Myometrial cell (primary cell): ENCODE results near the genes GPR68 and TC2N.

DNA sequence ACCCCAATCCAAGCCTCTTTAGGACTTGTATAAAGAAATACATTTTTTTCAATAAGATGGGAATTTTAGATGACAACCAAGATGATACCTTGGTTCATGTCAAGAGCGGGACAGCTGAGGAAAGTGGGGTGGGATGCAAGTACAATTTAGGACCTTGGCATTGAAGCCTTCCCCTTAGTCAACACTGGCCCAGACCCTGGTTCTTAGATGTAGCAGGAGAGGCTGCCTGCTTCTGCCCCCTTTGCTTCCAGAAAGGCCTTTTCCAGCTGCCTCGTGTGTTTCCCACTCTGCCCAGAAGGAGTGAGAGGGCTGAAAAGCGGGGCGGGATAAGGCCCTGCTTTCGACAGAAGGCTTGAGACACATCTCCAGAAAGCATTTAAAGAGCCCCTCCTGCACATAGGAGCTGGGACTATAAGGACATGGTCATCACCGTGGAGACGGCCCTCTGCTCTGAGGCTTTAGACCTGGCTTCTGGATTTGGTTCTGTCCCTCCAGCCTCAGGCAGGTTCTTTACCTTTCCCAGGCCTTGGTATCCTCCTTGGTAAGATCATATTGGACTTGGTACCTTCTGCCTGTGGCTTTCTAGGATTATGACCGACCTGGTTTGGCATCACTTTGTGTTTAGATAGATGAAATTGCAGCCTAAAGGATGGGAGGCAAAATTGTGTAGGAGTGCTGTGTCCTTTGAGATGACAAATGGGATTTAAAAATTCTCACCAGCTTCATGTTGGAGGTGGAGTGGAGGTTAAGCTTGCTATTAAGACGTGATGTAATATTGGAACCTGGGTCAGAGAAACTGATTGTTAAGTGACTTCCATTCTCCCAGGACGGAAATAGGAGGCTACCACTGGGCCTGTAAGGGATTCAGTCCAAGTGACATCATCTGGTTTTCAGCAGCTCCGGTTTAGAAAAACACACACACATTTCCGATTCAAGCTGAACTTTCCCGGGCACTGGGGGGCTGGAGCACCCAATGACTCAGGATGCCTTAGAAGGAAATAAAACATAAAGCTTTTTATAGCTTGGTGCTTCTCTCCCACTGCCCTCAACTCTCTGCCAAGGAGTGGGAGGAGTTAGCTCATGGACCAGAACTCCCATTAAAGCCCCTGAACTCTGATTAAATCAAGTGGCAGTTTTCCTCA is 12.1 kb downstream of the CALM1 start:
- RAMPAGE, long total RNA, result no peak

DNA sequence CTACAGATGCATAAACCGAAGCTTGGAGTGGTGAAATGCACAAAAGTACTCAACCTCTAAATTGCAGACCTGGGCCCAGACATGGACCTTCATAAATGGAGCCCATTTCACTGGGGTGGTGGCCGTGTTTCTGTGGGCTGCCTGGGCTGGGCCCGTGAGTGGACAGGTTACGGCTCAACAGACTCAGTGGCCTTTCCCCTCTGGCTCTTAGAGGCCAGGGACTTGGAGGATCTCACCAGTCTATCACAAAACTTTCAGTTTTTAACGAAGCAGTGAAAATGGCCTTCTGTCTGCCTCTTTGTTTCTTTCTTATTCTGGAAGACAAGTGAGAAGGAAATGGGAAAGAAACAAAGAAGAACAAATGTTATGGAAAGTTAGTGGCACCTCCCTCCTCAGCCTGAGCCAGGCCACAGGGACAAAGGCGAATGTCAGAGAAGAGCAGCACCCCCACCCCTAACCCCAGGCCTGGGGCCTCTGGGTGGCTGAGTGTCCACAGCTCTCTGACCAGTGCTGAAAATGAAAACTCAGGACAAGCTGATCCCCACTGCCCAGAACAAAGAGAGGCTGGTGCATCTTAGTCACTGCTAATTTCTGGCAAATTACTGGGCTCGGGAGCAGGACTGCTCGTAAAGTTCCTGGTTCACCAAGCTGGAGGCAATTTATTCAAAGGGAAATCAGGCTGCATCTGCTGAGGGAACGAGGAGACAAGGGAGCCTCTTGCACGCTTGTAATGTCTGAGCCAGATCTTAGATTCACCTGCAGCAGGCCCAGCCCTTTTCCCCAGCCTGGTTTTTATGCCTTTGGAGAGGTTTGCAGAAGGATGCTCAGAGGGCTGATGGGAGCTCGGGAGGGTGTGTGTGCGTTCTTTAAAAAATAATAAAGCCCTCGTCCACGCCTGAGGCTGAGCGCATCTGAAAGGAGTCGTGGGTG is 43.1 kb downstream of the CALM1 start:
- RAMPAGE, long total RNA, result no peak

- RAMPAGE, long total RNA, result no peak
These were observed 121.3 kb downstream of the CALM1 start for GRCh38 chr14:90518101-90518651.

GRCh38 chr14:90626584-90627004 is 189.6 kb downstream of the TTC7B start:
- RAMPAGE, long total RNA, result no peak

DNA sequence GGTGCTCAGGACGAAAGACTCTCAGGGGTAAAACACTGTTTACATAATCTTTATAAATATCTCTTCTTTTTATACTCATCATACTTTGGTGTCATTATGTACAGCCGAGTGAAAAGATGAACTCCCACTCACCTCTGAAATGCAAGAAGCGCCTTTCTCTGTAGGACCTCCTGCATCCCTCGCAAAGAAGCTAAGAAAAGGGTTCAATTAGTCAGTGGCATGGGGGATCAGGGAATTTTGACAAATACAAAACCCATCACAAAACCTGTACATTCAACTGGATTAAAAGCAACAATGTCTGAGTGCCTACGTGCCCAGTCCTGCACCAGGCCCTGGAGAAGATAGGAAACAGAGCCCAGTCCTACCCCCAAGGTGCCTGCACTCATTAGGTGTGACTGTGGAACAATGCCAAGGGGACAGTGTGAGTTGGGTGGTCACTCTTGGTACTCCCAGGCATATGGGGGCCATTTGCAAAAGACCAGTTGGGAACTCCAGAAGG is 163.5 kb downstream of the TTC7B start:
- RAMPAGE, long total RNA, result no peak

GRCh38 chr14:90933729-90934582 is 117.7 kb upstream of the TTC7B start:
- RAMPAGE, long total RNA, result no peak

- RAMPAGE, long total RNA, result no peak
These were observed 26.2 kb upstream of the DGLUCY start for GRCh38 chr14:91087599-91088061.

- RAMPAGE, long total RNA, result no peak
These were observed 18.6 kb upstream of the DGLUCY start for GRCh38 chr14:91095329-91095637.

DNA sequence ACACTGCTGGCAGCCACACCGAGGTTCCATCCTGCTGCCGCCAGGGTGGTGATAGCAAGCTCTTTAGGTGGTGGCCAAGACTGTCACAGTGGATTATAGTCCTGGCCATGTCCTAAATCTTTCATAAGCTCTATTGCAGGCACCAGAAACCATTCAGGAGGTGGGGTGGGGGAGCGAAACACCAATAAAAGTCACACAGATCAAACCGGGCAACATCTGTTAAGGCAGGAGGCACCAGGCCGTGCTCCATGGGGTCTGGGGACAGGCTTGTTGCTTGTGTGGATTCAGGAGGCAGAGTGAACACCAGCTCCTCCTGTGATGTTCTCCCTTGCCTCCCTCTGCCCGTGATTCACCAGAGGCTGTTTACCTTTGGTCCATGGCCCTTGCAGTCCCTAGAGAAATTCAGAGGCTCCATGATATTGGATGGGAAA is 57.7 kb downstream of the DGLUCY start:
- RAMPAGE, long total RNA, result no peak

DNA sequence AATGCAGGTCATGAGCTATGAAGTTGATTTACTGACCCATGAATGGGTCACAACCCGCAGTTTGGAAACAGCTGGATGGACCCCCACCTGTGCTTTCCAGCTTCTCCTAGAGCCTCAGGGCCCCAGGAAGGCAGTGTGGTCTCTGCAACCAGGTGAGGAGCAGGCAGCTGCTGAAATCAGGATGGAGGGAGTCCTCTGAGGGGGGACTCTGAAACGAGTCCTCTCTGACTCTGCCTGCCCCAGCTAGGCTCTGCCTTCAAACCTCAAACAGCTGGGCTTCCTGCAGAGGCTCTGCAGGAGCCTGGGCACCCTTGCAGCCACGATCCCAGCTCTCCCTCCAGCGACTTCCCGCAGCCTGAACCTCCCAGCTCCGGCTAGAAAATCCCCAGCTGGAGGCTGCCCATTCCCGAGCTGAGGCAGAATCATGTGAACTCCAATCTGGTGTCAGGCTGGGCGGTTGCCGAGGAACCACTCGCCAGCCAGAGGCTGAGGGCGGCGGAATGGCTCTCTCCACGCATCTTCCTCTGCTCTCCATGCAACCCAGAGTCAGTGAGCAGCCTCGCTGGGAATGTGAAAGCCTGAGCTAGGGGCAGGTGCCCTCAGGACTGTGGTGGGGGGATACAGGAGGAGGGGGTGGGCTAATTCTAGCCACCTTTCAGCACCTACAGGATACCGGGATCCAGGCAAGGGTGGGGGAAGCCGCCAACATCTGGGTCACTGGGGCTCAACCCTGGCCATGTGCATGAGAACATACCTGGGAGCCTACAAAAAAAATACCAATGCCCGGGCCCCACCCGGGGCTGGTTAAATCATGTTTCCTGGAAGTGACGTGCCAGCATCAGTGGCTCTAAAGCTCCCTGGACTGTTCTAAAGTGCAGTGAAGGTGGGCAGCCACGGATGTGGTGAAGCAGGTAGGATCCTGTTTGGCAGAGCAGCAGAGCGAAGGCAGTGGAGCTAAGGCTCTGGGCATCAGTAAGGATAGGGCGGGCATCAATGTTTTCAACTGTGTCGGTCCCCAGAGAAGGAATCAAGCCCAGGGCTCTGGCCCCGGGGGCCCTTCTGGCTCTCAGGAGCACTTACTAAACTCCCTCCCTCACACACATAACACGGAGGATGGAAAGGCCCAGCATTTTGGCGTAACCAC is at the start of gene GPR68:
Gene GPR68 (minus strand): TSS at position 357 of the 1,144 bp plus-strand sequence.
- RAMPAGE, long total RNA, result no peak

DNA sequence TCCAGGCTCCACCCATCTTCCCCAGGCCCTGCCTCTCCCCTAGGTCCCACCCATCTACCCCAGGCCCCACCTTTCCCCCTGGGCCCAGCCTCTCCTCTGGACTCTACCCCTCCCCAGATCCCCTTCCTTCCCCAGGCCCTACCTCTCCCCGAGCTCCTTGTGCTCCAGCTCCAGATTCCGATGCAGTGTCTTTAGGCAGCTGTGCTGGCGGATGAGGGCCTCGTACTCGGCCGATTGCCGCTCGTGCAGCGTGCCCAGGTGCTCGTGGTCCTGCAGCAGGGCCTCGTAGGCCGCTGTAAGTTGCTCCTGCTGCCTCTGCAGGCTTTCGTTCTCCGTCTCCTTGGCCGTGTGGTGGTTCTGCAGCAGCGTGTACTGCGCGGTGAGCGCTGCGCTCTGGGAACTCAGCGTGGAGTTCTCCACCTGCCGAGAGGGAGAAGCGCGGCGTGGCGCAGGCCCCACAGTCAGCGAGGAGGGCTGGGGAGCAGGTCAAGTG is 59.1 kb upstream of the GPR68 start:
- RAMPAGE, long total RNA, result no peak

- RAMPAGE, long total RNA, result no peak
These were observed 68.2 kb downstream of the CCDC88C start for GRCh38 chr14:91349310-91350001.

DNA sequence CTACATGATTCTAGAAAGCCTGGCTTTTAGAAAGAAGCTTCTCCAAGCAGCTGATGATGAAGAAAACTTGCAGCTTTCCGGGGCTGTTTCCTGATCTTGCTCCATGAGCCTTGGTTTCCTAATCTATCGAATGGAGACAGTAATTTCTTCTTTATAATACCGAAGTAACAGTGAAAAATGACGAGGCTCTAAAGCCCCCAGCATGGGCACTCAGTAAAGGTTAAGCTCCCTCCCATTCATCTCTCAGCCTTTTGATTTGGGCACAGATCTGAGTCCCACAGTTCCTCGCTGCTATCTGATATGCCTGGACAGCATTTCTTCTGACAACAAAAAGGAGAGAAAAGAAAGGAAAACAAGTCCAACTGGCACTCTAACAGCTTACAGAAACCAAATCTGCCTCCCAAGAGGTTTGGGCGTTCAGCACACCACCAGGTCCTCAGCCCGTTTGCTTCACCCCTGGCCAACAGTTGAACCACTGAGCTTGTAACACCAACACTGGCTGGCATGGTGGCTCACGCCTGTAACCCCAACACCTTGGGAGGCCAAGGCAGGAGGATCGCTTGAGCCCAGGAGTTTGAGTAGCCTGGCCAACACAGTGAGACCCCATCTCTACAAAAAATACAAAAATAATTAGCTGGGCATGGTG is 19.6 kb downstream of the CCDC88C start:
- RAMPAGE, long total RNA, result no peak

DNA sequence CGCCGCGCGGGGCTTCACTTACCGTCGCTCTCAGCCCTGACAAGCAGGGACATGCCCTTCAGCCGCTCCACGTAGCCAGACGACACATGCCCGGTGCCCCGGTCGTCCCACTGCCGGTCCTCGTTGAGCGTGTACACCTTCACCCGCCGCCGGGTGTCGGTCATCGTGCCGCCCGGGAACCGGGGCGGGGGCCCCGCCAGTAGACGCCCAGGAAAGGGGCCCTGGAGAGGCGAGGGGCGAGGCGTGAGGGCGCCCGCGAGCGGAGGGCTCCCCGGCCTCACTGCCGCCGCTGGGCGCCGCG is 676 bp downstream of the PPP4R3A start:
- RAMPAGE, long total RNA, result no peak

DNA sequence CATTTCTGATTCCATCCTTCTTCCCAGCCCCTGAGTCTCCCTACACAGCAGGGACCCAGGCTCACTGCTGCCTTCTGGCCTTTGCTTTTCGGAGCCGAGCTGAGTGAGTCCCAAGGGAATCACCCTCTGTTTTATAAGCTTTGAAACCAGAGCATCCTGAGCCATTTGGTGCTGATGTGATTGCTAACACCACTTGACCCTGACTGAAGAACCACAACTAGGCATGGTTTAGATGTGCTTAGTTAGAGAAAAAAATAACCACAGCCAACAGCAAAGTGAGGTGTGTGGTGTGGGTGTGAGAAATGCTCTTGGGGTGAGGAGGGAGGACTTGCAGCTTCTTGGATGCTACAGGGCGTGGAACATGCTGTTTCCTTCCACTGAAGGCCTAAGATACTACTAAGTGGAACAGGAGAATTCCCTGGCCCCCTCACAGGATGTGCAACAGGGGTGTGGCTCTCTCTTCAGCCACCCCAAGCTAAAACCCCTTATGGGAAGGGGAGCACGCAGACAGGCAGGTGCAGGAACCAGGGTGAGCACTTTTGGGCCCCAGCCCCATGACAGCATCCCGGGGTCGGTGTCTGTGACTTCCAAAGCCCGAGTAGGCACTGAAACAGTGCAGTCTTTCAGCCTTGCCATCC is at the start of gene TC2N:
Gene TC2N (minus strand): TSS at position 205 of the 638 bp plus-strand sequence.
- RAMPAGE, long total RNA, result no peak

DNA sequence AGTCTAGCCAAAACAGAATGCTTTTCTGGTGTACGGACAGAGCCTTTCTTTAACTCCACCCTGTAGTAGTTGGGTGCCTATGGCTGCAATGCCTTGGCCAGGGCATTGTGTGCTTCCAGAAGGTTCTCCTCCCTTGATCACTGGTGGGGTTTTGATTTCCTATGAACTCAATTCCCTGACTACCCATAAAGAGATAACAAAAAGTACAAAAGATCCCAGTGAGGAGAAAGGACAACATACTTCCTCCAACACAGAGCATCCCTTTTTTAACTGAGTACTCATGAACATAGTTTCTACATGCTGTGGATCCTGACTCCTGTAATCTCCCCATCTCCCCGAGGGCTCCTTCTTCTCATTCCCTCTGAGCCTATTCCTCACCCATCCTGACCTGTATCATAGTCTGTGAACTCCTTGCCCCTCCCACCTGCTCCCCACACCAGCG is 35.9 kb upstream of the TC2N start:
- RAMPAGE, long total RNA, result no peak

DNA sequence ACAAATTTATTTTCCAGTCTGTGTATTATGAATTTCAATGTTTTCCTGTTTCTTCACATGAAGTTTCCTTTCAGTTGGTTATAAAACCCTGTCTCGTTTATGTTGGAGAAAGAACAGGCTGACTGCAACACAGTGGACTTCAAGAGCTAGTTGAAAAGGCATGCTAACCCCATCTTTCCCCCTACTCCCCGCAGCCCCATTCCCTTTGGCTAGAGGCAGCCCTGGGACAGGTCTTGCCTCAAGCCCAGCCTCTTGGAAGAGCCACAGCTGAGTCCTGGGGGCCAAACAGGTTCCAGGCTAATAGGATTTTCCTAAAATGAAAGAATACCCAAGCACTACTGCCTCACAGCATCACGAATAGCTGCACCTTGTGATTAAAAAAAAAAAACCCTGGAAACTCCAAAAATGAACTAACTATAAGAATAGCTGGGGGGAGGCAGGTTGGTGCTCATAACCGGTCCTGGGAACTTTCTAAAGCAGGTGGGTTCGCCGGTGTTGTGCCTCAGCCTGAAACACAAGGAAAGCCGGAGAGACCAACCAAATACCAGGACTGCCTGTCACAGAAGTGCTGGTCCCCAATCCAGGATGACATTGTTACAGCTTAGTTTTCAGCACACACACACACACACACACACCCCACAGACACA is 1.5 kb downstream of the FBLN5 start:
- RAMPAGE, long total RNA, result no peak

- RAMPAGE, long total RNA, result no peak
These were observed 35.9 kb downstream of the CPSF2 start for GRCh38 chr14:92157546-92158200.

DNA sequence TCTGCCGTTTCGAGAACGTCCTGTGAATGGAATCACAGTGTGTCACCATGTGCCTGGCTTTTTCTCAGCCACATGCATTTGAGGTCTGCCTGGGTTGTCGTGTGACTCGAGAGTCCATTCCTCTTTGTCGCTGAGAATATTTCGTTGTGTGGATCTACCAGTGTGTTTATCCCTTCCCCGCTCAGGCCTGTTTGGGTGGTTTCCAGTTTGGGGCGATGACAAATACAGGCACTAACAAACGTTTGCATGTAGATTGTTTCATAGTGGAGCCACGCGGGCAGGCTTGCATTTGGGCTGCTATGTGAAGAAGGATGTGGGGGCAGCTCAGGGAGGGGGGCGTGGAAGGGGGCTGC is 14.1 kb downstream of the RIN3 start:
- RAMPAGE, long total RNA, result no peak

GRCh38 chr14:92539305-92540395 is 26.1 kb downstream of the RIN3 start:
- RAMPAGE, long total RNA, result no peak